ENCODE measurements around the genes BEND6, KIAA1586, KHDRBS2, LGSN and PTP4A1.

- PRO-cap = no peak
- RRBS = no CpG with 5 or more reads among the region's 18 CpGs
Measured at GRCh38 chr6:56246600-56247238, 661 bp downstream of the COL21A1 start.

DNA sequence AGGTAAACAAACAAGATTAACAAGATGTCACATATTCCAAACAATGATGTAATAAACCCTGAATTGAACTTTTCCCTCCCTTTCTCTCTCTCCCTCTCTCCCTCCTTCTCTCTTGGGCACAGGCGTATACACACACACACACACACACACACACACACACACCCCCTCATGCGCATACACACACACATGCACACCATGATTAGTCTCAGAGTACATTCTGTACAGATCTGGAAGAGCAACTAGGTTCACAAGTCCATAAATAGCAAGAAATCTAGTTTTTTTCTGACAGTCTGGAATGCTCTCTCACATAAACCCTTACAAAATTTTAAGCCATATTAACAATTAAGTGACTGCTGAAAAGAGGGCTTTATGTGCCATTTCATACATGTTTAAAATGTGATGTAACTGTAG, 267.1 kb upstream of the COL21A1 start:
- PRO-cap = bidirectional peak, plus-strand start at position 285 of the sequence, minus-strand start at position 85 of the sequence
- RRBS = no CpG with 5 or more reads among the region's 2 CpGs

DNA sequence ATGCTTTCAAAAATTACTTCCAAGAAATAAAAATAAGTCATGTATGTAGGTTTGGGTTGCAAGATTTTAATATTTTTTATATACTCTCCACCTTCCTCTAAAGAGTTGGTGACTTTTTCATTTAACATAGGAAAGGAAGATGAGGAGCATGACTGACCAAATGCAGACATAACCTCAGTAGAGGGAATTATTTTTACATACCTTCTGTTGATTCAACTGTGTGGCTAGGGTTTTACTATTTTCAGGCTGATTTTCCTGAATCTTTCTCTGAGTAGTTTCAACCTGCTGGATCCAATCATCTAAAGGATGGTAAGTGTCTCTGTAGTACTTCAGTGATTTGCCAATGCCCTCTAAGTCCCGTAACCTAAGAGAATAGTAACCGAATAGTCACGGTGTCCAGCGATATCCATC, 326.8 kb downstream of the DST start:
- PRO-cap = no peak
- RRBS = no CpG with 5 or more reads among the region's 4 CpGs

DNA sequence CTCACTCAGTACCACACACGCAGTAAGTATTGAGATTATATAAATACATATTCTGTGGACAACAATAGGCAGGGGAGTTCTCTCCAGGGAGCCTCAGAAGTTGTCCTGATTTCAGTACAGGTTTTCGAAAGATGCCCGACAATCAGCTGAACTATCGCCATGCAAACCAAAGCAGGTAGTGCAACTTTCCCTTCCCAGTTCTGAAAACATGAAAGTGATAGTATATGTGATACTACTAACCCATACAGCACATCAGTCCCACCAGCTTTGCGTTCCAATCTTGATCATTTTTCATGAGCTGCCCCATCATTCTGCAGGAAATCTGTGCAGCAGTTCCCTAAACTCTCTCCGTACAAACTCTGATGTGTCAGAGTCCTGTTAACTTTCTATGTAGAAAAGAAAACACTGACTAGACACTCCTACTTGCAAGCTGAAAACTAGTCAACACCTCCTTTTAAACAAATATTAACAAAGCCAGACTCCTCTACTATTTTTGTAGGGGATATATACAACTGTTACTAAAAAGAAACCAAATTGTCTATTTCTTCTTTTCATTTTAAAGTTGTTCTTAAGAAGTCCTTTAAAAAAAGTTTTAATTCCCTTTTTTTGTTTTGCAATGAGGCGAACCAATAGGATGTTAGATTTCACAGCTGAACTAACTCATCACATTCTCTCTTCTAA, 212.5 kb downstream of the DST start:
- PRO-cap = unidirectional peak, minus-strand start at position 361 of the sequence
- RRBS = no CpG with 5 or more reads among the region's 7 CpGs

DNA sequence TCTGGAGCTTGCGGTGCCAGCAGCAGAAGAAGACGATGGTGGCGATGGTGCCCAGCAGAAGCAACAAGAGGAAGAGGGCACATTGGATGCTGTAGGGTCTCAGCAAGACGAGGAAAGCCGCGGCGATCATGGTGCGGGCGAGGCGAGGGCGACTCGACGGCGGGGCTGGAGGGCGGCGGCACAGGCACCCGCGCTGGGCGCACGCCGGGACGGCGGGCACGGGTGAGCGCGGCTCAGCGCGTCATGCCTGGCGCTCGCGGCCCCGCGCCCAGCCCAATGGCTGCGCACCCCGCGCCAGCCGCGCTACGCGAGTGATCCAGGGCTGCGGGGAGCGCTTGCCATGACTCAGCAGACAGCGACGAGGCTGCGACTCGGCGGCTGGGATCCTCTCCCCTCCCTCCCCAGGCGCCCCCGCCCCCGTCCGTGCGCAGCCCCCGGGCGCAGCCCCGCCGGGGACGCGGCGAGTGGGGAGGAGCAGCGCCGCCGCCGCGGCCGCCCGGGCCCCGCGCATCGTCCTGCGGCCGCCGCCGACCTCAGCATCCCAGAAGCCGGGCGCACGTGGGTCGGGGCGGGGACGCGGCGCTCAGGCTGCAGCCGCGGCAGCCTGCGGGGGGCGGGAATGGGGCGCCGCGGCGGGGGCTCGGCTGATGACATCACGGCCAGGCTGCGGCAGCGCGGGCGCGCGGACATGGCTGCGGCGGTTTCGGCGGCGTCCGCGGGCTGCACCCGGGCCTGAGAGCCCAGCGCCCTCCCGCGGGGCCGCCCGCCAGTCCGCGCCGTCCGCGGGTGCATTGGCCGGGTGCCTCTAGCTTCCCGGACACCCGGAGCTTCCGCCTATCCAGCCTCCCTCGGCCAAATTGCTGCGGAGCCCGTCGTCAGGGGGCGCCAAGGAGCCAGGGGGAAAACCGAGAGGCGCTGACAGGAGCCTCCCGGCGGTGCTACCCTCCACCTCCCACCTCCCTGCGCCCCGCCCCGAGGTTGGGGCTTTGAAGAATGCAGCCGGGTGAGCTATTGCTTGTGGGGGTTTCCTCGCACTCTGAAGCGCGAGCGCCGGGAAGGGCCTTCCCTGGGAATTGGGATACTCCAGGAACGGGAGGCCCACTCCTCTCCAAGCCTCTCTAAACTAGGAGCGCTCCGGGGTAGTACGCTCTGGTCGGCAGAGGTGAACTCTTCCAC, at the start of gene BEND6:
Gene BEND6 (plus strand): TSS at position 650 of the 1,176 bp plus-strand sequence.
- PRO-cap = bidirectional peak, plus-strand start at position 441 of the sequence, minus-strand start at position 278 of the sequence; bidirectional peak, plus-strand start at position 677 of the sequence, minus-strand start at position 550 of the sequence
- RRBS = 1% methylated on average over 49 of the region's 142 CpGs

DNA sequence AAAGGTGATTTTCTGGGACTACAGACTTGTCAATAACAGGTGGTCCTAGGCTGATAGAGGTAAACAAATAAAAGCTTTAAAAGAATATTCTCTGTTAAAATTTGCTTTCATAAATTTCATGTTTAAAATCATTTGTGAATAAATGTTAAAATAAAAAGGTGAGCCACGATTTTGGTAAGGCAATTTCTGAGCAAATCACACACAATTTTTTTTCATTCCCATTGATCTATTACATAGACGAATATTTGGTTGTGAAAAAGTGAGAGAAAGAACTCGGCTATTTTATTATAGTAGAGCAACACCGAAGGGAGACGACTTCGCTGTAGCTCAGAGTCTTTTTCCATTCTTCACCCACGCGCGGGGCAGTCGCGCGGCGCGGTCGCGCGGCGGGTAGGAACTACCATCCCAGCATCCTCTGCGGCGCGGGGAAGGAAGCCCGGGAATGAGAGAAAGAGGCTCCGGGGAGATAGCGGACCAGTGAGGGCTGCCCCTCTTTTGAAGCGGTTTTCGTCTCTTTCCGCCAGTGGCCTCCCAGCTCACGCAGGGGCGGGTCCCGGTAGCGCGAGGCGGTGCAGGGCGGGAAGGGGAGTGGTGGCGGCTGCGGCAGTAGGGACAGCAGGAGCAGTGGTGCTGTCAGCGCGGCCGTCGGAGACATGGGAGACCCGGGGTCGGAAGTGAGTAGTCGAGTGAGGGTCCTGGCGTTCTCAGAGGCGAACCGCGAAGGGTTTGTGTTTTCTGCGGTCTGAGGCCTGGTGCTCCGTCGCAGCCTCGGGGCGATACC, at the start of gene KIAA1586:
Gene KIAA1586 (plus strand): TSS at position 591 of the 781 bp plus-strand sequence.
- PRO-cap = bidirectional peak, plus-strand start at position 579 of the sequence, minus-strand start at position 364 of the sequence
- RRBS = 1% methylated on average over 5 of the region's 52 CpGs

DNA sequence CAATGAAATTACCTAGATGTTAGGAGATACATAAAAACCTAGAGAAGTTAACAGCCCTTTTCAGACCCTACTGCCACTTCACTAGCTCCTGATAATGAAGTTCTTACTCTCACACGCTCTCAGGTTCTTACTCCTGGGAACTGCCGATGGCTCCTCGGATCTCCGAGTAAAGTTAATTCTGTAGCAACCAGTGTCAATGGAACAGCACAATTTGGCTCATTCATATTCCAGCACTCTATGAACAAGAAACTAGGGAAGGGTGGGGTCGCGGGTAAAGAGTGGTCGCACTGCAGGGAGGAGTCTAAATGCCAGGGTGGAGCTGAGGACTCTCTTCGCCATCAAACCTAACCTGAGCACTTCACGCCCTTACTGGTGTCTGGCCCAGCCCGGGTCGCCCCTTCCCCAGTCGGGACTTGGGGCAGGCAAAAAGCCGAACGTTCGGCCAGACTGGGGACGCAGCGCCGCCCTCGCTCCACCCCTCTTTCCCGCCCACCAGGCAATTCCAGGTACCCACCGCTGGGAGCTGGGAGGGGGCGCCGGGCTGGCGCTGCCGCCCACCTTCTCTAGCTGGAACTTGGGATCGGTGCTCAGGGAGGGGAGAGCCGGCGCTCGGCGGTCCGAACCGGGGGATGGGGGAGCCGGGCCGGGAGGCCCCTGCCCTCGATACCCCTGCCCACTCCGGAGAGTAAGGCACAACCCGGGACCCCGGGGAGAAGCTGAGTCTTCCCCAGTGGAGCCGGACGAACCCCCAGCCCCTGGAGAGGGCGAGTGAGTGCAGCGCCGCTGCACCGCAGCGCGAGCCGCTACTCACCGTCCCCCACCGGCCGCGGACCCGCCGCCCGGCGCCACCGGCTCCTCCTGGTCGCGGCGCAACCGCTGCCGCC, 653 bp downstream of the RAB23 start:
- PRO-cap = bidirectional peak, plus-strand start at position 509 of the sequence, minus-strand start at position 446 of the sequence
- RRBS = 2% methylated on average over 14 of the region's 61 CpGs

DNA sequence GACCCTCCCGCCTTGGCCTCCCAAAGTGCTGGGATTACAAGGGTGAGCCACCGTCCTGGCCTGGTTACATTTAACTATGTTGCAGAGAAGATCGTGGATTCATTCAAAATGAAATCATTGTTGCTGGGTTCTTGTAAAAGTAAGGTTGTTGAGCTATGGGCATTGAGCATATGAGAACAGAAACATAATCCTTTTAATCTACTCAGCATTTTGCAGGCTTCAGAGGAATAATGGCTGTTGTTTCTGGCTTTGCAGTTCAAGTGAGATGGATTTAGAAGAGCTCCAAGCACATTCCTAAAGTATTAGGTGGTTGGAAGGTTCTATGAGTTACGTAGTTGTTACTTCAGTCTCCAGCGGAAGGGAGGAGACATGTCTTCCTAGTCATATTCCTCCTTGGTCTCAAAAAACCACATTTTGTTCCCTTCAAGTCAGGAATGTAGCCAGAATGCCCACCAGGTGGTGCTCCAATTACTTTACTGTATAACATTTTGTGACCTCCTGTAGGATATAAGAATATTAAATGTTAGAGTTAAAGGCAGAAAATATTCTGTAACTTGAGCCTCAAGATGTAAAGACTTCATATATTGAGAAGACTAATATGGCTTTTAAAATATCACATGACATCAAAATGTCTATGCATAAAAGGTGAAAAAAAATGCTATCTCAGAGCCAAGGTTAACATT, 45.8 kb upstream of the RAB23 start:
- PRO-cap = no peak
- RRBS = no CpG with 5 or more reads among the region's 5 CpGs

DNA sequence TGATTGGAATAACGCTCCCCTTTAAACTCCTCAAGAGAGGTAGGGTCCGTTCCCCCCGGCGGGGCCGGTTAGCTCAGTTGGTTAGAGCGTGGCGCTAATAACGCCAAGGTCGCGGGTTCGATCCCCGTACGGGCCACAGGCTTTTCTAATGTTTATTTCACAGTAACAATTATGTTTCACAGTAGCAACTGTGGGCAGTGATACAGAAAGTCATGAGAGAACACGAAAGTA, 505.4 kb downstream of the PRIM2 start:
- PRO-cap = no peak
- RRBS = no CpG with 5 or more reads among the region's 14 CpGs

- PRO-cap = bidirectional peak, plus-strand start at chr6:62286352, minus-strand start at chr6:62286202
- RRBS = no CpG with 5 or more reads among the region's 63 CpGs
Measured at GRCh38 chr6:62285382-62286293, at the start of gene KHDRBS2. KHDRBS2 (minus strand) TSS chr6:62286225.

GRCh38 chr6:63319835-63320207, at the start of gene LGSN:
LGSN (minus strand) TSS chr6:63319983.
- PRO-cap = no peak
- RRBS = no CpG with 5 or more reads among the region's 3 CpGs

GRCh38 chr6:63391304-63391970, 71.7 kb upstream of the LGSN start:
- PRO-cap = no peak
- RRBS = no CpG with 5 or more reads among the region's 3 CpGs

- PRO-cap = no peak
- RRBS = no CpG with 5 or more reads among the region's 4 CpGs
Measured at GRCh38 chr6:63451994-63452522, 120.2 kb upstream of the PTP4A1 start.

GRCh38 chr6:63572408-63572639, at the start of gene PTP4A1:
PTP4A1 (plus strand) TSS chr6:63572480.
- PRO-cap = bidirectional peak, plus-strand start at chr6:63572549, minus-strand start at chr6:63572289
- RRBS = 2% methylated on average over 14 of the region's 30 CpGs

- PRO-cap = no peak
- RRBS = no CpG with 5 or more reads among the region's 5 CpGs
Measured at GRCh38 chr6:63582850-63583551, 10.7 kb downstream of the PTP4A1 start.

- PRO-cap = no peak
- RRBS = no CpG with 5 or more reads among the region's 5 CpGs
Measured at GRCh38 chr6:63696633-63697515, 61.3 kb downstream of the PHF3 start.

GRCh38 chr6:64779726-64780007, 521.6 kb upstream of the ZC3H11C start:
- PRO-cap = no peak

- PRO-cap = no peak
- RRBS = no CpG with 5 or more reads among the region's 1 CpG
Measured at GRCh38 chr6:68799574-68799990, 164.5 kb downstream of the ADGRB3 start.

- PRO-cap = no peak
- RRBS = no CpG with 5 or more reads among the region's 6 CpGs
Measured at GRCh38 chr6:69694380-69695529, 102.1 kb downstream of the LMBRD1 start.

- PRO-cap = no peak
- RRBS = no CpG with 5 or more reads among the region's 8 CpGs
Measured at GRCh38 chr6:70397289-70397965, 15.9 kb upstream of the FAM135A start.

Measured in kidney (tissue), 2 donors.